AG09319 (cell line): ENCODE measurements around a stretch of chr5.

GRCh38 chr5:14172084-14173047 lies 29.2 kb downstream of the TRIO start:
- RRBS, result no CpG with 5 or more reads among the region's 7 CpGs

- RRBS, result no CpG with 5 or more reads among the region's 7 CpGs
Measured at GRCh38 chr5:14176695-14177767, 33.9 kb downstream of the TRIO start.

DNA sequence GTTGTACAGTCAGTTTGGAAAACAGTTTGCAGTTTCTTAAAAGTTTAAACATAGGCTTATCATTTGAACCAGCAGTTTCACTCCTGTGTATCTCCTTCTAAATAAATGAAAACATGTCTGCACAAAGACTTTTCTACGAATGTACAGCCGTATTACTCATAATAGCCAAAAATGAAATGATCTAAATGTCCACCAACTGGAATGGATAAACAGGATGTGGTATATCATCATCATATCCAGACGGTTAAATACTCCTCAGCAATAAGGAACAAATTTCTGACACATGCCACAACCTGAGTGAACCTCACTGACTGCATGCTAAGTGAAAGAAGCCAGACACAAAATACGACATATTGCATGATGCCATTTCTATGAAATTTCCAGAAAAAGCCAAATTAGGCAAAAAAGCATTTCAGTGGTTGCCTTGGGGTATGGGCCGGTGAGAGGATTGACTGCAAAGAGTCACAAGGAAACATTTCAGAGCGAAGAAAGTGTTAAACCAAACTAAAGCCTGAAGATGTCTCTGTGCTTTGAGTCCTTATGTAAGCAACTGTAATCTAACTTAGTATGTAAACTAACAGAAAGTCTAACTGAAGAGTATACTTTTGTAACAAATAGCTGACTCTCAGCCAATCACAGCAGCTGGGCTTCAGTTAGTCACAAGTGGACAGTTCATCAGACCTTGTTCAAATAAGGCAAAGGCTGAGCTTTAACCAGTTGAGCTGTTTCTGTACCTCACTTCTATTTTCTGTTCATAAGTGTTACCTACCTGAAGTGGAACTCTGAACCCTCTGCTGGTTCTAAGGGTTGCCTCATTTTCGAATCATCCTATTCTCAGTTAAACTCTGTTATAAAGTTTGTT lies 65.2 kb downstream of the TRIO start:
- RRBS, result no CpG with 5 or more reads among the region's 7 CpGs

GRCh38 chr5:14263710-14264191 lies 120.6 kb downstream of the TRIO start:
- RRBS, result no CpG with 5 or more reads among the region's 2 CpGs

- RRBS, result no CpG with 5 or more reads among the region's 3 CpGs
Measured at GRCh38 chr5:14296439-14296902, 153.3 kb downstream of the TRIO start.

DNA sequence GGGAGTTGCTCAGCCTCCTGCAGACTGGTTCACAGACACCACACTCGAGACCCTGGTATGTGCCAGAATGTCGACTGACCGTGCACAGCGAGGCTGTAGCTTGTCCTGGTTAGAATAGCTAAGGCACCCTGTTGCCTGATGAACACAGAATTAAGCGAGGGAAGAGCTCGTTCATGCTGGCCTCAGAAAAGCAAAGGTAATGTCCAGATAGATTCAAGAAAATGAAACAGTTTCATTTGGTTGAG lies 71.3 kb upstream of the OTULINL start:
- RRBS, result no CpG with 5 or more reads among the region's 6 CpGs

DNA sequence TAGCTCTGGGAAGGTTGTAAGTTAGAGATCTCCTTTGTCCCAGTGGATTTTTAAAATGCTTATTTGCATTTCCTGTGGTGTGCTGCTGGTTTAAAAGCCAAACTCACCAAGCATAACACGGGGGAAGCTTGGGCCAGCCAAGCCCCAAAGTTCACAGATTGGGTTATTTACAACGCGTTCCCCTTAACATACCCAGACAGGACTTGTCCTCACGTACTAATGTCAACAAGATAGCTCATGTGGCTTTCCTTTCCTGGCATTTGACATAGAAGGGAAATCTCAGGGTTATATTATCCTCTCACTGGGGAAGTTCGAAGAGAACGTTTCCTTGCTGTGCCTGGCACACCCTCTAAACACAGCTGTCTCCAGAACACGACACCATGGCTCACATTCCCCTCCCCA lies 46.9 kb upstream of the OTULINL start:
- RRBS, result no CpG with 5 or more reads among the region's 7 CpGs

DNA sequence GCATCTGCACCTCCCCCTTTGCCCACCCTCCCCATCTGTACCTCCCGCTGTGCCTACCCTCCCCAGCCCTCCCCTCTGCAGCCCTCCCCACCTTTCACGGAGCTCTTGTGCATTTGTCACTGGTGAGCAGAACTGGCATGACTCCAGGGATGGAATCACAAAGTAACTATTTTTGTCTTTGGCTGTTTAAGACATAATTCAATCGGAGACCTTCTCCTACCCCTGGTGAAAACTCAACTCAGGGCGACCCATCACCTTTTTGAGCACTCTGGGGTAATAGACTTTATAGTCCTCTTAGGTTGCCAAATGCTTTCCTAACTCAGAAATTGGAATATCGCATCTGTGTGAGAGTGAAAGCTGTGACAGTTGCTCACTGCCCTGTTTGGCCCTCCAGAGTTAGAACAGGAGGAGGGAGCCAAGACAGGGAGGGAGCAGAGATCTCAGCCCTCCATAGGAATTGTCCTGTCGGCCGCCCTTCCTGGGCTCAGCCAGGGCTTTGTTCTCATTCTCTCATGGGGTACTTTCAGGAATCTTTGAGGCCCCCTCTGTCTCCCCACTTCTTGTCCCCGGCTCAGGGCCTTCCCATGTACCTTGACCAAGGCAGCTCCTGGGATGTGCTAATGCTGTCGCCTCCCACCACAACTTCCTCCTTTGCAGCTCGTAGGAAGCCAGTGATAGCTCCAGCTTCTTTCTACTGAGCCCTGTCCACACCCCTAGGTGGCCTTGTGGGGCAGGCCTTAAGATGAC lies 36.3 kb downstream of the OTULIN start:
- RRBS, result no CpG with 5 or more reads among the region's 10 CpGs

GRCh38 chr5:14706496-14707058 lies 42.1 kb downstream of the OTULIN start:
- RRBS, result no CpG with 5 or more reads among the region's 7 CpGs

DNA sequence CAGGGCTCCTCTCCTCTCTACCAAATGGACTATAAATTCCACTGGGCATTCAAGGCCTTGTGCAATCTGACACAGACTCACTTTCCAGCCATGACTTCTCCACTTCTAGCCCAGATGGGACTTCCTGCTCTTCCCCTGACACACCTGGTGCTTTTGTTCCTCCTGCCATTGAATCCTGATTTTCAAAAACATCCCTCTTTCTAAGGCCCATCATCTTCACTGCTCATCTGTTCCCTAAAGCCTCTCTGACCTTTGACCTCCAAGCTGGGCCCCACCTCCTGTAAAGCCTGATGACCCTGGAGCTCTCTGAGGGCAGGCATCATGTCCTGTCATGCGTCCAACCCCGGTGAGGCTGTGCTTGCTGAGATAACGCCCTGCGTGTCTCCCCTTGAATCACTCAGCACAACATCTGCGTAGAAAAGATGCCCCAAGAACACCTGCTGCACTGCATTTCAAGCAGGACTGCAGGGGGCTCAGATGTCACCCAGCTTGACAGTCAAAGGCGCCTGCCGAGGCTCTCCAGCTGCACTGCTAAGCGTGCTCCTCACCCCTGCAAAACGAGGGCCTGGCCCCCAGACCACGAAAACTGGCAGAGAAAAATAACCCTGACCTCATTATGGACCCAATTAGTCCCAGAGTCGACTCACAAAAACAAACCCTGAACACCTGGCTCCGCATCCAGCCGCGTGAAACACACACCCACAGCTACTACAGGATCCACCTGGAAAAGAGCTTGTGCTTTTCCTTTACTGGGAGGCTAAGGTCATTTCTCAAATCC lies 78.0 kb downstream of the OTULIN start:
- RRBS, result no CpG with 5 or more reads among the region's 14 CpGs

GRCh38 chr5:14830088-14830501 lies 41.5 kb downstream of the ANKH start:
- RRBS, result no CpG with 5 or more reads among the region's 10 CpGs

- RRBS, result no CpG with 5 or more reads among the region's 9 CpGs
Measured at GRCh38 chr5:14992635-14993108, 121.1 kb upstream of the ANKH start.

DNA sequence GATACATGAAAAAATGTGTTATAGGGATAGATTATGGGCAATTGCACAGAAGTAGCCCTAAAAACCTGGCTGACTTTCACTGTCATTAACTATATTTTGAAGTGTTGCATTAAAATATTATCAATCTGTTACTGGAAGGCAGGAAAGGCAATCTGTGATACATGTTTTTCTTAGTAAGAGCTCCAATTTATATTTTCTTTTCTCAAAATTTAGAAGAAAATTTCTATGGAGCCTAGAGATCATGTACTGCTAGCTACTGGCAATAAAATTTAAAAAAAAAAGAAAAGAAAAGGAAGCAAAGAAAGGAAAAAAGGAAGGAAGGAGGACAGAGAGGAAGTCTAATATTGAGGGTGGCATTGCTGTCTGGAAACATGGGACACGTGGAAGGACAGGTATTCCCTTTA lies 212.4 kb downstream of the FBXL7 start:
- RRBS, result no CpG with 5 or more reads among the region's 1 CpG

GRCh38 chr5:15782956-15783690 lies 283.1 kb downstream of the FBXL7 start:
- RRBS, result no CpG with 5 or more reads among the region's 8 CpGs

DNA sequence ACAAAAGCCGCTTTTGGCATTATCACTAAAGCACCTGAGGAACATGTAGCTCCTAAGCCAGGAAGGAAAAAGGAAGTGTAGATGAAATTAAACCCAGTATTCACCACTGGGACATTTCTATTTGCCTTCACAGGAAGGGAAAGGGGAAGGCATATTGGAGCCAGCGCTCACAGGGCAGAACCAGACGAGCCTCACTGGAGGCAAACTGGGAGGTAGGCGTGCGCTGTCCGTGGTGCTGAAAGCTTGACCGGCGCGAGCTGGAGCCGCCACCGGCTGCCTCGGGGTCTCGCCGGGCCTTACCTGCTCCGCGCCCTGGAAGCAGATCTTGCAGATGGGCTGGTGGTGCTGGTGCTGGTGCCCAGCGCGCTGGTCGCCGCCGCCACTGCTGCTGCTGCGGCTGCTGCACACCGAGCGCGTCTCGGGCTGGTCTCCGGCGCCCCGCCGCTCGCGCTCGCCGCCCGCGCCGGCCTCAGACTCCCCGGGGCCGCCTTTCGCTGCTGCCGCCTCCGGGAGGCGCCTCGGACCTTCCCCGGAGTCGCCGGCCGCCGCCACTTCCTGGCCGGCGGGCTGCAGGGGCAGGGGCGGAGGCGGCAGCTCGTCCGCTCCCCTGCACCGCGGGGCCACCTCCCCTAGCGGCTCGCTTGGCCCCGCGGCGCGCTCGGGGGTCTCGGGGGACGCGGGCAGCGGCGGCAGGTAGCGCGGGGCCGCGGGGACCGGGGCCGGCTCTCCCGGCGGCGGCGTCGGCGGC lies 678 bp downstream of the MARCHF11 start:
- RRBS, result no CpG with 5 or more reads among the region's 81 CpGs

GRCh38 chr5:16180557-16181116 lies 1.0 kb upstream of the MARCHF11 start:
- RRBS, result no CpG with 5 or more reads among the region's 16 CpGs

- RRBS, result 97% methylated on average over 4 of the region's 26 CpGs
Measured at GRCh38 chr5:16617461-16618571, 1.0 kb upstream of the RETREG1 start.

DNA sequence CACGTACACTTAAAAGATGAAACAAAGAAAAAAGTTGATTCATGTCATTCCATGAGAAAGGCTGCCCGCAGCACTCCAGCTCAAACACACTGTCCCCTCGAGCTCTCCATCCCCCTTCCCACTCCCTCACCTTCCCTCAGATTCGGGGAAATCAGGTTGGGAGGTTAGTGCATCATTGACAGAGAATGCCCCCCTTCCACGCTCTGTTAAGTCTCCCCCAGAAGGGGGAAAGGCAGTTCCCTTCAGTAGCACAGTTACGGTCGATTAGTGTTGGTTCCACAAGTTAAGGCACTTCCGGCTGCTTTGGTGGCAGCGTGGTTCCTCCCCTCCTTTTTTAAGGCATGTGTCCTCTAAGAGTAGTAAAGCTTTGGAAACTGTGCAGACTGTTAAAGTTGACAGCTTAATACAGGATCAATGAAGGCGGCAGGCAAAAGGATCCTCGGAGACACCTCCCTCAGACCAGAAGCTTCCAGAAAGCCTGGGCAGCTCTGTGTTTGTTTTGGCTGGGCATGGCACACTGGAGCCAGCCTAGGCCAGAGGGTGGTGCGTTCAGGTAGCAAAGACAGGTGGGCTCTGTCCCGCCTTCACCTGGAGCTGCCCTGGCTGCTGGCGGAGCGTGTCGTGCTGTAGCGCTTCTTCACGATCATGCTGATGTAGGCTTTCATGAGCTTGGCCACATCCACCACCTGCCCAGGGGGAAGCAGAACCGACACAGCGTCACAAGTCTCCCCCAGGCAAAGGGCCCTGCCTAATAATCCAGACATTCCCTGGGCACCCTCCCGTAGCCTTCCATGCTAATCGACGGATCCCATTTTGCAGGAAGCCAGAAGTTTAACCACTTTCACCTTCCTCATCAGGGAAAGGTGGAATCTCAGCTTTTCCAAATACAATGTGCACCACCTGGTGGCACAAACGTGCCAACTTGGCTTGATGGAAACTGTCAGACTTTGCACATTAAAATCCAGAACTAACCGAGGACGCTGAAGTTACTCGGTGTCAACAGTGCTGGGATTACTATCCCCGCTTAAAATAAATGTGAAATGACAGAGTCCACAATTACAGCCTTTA lies 49.6 kb upstream of the RETREG1 start:
- RRBS, result no CpG with 5 or more reads among the region's 28 CpGs

DNA sequence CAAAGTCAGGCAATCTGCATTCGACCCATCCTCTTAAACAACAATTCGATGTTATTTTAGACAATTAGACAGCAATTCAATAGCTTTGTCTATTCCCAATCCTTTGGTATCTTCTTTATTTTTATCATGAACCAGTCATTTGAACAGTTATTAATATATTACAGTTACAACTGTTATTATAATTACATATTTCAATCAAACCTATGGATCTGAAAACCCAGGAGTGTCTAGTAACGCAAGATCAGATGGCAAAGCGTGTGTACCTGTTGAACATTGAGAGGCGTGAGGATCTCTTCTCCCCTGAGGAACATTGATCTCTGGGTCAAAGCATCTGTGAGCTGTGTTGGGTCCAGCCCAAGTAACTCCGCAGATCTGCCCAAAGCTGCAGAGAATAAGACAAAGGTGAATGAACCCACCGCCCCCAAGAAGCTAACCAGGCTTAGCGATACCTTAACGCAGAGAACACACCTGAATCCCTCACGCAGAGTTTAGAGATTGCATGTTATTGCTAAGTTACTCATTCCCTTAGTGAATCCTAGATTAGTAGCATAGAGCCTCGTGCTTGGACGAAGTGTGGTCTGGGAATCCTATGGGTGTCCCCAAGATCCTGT lies 149.1 kb upstream of the RETREG1 start:
- RRBS, result no CpG with 5 or more reads among the region's 12 CpGs

- RRBS, result no CpG with 5 or more reads among the region's 9 CpGs
Measured at GRCh38 chr5:16874316-16875089, 61.6 kb downstream of the MYO10 start.